Smooth muscle cell (in vitro differentiated cells): ENCODE results near the gene PARP16.

DNA sequence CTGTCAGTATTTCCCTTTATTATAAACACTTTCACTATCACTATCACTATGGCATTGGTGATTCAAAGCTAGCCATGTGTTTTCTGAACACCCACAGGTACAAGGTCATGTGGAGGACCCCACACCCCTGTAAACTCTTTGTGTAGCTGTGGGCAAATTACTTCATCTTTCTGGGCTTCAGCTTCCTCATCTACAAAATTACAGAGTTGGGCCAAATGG lies 41.7 kb downstream of the FBXL22 start:
- RAMPAGE, long total RNA: no peak

- RAMPAGE, long total RNA: no peak
These were observed 620 bp downstream of the HERC1 start for GRCh38 chr15:63832999-63833656.

GRCh38 chr15:64019625-64020405 lies 26.5 kb downstream of the DAPK2 start:
- RAMPAGE, long total RNA: no peak

DNA sequence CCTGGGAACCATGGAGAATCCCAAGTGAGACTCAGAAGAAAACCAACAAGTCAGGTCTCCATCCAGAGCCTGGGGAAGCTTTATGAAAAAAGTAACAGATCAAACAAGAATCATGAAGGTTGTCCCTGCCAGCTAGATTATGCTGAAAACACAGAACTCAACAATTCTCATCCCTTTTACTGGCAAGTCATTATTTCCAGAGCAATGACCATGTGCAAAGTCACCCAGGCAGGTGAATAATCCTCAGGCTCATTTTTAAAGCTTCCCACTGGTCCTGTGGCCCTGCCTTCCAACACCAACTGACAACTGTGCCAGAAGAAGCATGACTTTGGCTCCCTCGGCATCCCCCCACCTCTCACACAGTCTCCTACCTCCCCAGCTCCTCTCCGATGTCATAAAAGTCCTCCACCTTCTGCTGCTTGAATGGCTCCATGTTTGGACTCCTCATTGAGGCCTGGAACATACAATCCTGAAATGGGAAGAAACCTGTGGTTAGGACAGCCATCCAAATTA lies 6.4 kb downstream of the DAPK2 start:
- RAMPAGE, long total RNA: no peak

- RAMPAGE, long total RNA: no peak
These were observed 15.3 kb downstream of the SNX1 start for GRCh38 chr15:64110987-64111485.

- RAMPAGE, long total RNA: no peak
These were observed 17.8 kb upstream of the SNX22 start for GRCh38 chr15:64133759-64134057.

- RAMPAGE, long total RNA: no peak
These were observed 17.5 kb upstream of the PPIB start for GRCh38 chr15:64180381-64180642.

DNA sequence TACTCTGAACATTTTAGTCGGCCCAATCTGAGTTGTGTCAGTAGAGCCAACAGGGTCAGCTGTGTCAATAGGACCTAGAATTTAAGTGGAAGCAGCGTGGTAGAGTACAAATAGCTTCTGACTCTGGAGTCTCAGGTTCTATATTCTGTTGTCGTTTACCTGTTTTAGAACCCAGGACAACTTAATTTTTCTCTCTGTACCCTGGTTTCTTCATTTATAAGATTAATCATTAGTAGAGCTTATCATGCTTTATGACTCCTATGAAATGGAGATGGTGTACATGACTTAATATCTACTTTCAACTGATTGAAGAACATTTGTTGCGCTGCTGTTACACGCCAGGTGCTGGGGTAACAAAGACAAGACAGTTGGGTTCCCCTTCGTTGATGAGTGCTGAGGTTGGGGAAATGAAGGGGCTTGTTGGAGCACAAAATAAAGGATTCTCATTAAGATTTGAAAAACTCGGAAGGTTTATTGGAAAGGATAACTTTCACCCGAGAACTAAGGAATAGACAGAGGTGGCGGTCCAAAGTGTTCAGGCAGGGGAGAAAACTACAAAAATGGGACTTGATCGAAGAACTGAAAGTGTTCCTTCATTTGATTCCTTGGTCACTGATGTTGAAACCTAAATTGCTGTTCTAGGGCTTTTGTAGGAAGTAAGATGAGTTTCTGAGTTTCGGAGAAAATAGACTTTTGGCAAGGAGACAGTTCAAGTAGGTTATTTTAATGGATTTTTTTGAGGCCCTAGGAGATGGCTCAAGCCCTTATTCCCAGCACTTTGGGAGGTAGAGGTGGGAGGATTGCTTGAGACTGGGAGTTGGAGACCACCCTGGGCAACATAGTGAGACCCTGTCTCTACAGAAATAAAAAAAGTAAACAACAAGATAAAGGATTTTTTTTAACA lies 1.2 kb downstream of the TRIP4 start:
- RAMPAGE, long total RNA: no peak

DNA sequence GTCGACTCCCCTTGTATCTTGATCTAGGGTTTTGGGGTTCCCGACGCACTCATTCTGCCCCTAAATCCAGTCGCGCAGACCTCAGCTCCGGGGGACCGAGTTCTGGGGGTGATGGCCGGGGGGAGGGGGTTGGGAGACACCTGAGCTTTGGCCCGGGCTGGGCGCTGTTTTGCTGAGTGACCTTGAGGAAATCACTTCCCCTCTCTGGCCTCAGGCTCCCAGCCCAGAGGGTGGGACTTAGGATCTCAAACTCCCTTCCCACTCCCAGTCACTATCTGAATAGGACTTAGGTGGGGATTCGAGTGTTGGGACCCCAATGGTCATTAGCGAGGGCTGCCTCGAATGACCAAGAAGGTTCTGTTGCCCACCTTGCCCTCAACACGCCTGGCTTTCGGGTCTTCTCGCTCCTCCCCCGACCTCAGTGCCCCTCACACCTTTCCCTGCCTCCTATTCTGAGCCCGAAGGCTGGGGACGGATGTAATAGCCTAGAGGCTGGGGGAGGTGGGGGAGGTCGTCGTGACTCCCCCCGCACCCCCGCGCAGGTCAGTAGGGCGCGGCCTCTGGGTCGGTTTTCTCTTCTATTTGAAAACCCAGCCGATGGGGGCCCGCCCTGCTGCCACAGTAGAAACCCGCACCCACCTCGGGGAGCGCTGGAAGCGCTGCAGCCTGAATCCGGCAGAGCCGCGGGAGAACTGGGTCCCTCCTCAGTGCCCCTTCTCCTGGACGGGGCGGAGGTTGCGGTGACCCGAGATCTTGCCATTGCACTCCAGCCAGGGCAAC lies 857 bp upstream of the RBPMS2 start:
- RAMPAGE, long total RNA: no peak

DNA sequence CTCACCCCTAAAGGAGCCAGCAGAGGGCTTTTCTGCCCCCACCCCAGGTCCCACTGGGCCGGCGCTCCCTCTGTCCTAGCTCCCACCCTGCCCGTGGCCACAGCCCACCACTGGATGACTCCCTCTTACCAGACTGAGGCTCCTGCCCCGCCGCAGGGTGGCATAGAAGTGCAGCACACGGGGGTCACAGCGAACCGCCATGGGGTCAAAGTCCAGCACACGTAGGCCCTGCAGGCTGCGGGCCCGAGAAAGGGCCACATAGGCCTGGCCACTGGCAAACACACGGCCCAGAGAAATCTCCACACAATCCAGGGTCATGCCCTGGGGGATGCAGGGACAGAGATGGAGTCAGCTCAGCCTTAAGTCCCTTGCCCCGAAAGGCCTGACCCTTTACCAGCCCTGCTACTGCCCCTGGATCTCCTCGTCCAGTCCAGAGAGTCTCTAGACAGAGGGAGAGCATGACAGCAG lies 9.0 kb downstream of the PIF1 start:
- RAMPAGE, long total RNA: no peak

- RAMPAGE, long total RNA: no peak
These were observed 563 bp downstream of the PIF1 start for GRCh38 chr15:64824896-64825271.

- RAMPAGE, long total RNA: no peak
These were observed 995 bp upstream of the PLEKHO2 start for GRCh38 chr15:64840697-64841142.

GRCh38 chr15:64895142-64896081 lies 16.3 kb upstream of the ANKDD1A start:
- RAMPAGE, long total RNA: no peak

DNA sequence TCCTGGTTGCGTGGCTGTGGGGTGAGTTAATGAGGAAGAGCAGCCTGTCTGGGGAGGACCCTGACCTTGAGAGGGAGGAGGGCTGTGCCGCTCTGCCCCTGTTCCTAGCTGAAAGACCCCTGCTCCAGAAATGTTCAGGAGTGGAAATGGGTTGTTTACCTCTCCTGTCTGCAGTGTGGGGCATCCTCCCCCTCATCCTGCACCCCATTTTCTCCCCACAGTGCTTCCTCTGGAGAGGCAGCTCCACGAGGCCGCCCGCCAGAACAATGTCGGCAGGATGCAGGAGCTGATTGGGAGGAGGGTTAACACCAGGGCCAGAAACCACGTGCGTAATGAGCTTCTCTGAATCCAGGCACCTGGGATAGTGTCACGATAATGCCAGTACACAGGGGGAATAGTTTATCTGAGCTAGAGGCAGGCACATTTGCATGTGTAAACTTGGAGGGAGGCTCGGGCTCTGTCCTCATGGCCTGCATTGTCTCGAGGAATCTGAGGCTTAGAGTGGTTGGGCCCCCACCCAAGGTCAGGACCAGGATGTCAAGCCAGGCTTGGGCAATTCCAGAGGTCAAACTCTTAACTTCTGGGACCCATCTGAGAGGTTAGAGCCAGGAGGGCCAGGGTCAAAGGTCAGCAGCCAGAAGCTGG lies 4.0 kb downstream of the ANKDD1A start:
- RAMPAGE, long total RNA: no peak

DNA sequence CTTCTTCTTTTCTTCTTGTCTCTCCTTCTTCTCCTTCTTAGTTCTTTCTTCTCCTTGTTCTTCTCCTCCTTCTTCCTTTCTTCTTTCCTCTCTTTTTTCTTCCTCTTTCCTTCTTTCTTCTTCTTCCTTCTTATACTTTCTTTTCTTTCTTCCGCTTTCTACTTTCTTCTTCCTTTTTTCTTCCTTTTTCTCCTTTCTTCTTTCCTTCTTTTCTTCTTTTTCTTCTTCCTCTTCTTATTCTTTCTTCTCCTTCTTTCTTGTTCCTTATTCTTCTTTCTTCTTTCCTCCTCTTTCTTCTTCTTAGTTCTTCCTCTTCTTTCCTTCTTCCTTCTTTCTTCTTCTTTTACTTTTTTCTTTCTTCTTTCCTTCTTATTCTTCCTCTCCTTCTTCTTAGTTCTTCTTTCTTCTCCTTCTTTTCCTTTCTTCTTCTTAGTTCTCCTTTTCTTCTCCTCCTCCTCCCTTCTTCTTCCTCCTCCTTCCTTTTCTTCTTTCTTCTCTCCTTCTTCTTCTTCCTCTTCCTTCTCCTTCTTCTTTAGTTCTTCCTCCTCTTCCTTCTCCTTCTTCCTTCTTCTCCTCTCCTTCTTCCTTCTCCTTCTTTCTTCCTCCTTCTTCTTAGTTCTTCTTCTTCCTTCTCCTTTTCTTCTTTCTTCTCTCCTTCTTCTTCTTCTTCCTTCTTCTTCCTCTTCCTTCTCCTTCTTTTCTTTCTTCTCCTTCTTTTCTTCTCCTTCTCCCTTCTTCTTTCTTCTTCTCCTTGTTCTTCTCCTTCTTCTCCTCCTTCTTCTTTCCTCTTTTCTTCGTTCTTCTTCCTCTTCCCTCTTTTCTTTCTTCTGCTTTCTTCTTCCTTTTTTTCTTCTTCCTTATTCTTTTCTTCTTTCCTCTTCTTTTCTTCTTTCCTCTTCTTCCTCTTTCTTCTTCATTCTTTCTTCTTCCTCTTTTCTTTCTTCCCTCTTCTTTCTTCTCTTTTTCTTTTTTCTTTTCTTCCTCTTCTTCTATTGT lies 36.5 kb downstream of the SPG21 start:
- RAMPAGE, long total RNA: no peak

- RAMPAGE, long total RNA: no peak
These were observed 1.2 kb downstream of the MTFMT start for GRCh38 chr15:65028314-65028626.

- RAMPAGE, long total RNA: no peak
These were observed 12.8 kb downstream of the KBTBD13 start for GRCh38 chr15:65089196-65089830.

GRCh38 chr15:65128896-65129401 lies 4.7 kb downstream of the PDCD7 start:
- RAMPAGE, long total RNA: no peak

DNA sequence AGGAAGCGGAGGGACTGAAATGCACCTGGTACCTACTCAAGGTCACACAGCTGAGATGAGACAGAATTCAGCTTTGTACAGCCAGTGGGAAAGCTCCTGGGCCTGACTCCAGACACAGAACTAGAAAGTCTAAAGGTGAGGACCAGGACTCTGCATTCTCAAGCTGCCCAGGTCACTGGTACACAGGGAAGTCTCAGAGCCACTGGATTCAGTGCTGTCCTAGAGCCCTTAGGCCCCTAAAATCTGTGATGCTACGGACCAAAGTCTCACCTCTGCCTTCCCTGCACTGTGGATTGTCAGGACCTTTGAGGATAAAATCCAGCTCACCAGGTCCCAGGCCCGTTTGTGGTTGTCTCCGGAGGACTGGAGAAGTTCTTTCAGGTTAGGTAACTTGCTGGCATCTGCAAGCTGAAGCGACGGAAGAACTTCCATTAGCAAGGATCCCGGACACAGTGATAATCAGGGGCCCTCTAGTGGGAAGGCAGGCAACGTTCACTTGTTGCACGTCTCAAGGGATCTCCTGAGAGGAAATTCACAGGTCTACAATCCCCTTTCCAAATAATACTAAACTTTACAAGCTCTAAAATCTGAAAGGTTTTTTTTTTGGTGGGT lies 15.9 kb downstream of the PARP16 start:
- RAMPAGE, long total RNA: no peak

GRCh38 chr15:65285826-65287000 lies at the start of gene PARP16:
PARP16 (minus strand) TSS chr15:65286883.
- RAMPAGE, long total RNA: start-site peak on the minus strand at chr15:65286840-65286899, 58 and 29 reads in 2 replicates